GM12891 (cell line): ENCODE results near the gene MUSK.

- RRBS, result no CpG with 5 or more reads among the region's 4 CpGs
Measured at GRCh38 chr9:109346464-109346789, 25.6 kb upstream of the EPB41L4B start.

DNA sequence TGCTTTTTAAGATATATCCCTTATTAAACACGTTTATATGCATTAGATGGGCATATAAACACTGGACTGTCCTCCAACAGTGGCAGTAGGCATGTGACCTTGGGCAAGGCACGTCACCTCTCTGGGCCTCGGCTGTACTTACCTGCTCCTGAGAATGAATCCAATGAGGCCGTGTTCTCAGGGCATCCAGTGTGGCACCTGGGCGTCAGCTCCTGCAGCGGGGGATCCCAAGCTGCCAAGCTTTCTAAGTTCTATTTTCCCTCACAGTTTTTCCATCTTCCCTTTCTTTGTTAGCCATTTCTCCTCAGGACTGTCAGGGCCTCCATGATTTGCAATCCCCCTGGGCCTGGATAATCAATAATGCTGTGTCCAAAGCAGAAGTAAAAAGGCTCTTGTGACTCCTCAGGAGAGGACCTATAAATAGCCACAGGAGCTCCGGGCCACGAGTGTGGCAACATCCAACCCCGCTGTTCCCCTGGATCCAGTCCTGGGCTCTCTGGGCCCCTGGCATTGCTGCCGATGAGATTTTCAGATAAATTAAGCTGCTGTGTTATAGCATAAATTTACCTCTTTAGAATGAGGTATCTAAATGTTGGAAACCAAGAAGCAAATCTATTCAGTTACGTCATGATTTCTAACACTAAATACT lies 76.9 kb downstream of the PTPN3 start:
- RRBS, result no CpG with 5 or more reads among the region's 11 CpGs

DNA sequence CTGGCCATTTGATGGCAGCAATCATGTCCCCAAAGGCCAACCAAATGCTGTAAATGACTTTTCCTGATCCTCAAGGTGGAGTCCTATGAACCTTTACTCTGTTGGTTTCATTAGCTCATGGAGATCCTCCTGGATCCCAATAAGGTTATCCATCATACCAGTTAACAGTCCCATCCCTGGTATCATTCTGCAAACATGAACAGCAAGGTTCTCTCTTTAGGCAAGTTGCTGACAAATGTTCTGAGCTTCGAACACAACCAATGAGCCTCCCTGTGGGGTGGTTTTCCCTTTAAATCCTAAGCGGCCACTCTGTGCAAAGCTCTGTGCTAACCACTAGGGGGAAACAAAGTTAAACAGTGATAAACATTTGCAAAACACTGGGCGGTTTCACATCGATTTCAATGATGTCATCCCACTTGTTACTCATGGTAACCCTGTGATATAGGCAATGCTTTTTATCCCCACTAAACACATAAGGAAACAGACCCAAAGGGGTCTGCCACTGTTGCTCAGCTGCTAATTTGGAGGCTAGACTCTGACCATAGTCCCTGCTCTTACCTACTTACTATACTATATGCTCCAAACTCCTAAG lies 57.4 kb downstream of the PTPN3 start:
- RRBS, result no CpG with 5 or more reads among the region's 4 CpGs

- RRBS, result 87% methylated on average over 3 of the region's 13 CpGs
Measured at GRCh38 chr9:109477443-109478266, 20.5 kb downstream of the PTPN3 start.

DNA sequence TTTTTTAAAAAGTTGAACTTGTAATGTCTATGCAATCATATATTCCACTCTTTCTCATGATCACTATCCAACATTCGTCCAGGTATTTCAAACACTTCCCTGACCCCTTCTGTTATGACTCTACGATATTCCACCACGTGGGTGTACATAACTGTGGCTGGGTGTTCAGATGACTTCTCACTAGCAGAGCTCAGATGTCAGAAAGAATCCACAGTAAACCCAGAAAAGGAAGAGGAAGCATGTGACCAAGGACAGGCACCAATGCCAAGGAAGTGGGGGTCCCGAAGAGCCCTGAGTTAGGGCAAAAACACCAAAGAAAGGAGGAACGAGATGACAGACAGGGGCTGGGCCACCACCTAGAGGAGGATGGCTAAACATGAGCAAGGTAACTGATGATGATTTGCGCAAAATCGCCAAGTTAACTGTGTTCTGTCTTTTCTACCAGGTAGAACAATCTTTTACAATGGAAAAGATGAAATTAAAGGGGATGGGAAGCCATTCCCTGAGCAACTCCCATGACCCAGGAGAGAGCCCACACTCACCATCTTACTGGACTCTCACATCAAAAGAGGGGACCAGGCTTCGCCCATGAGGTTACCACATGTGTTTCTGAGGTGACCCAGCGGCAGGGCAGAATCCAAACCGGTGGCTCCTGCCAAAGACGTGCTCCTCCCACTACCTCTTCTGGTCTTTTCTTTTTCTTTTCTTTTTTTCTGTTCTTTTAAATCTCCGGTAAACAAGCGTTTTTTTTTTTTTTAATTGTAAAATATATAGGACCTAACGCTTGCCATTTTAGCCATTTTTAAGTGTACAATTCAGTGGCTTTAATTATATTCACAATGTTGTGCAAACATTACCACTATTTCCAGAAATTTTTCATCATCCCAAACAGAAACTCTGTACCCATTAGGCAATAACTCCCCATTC lies 19.6 kb downstream of the PTPN3 start:
- RRBS, result 92% methylated on average over 1 of the region's 14 CpGs

DNA sequence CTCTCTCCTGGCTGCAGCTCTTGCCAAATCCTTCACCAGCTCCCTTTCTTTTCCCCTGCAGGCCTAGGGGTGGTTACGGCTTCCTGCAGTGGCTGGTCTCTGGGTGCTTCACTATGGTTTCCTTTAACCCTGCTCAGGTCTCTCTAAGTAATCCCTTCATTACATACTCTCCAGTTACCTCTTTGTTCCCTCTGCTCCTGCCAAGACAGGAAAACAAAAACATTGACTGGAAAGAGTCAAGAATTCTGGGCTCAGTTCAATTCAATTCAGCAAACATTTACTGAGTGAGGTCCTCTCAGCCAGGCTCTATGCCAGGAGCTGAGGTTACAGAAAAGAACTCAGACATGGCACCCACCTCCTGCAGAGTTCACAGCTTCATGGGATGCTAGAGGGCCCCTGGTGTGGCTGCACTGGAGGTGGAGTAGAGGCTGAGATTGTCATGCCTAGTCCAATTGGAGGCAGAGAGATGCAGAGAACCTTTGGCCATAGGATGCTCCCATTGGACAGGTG lies 19.9 kb upstream of the PTPN3 start:
- RRBS, result no CpG with 5 or more reads among the region's 1 CpG

GRCh38 chr9:109538315-109538618 lies 40.2 kb upstream of the PTPN3 start:
- RRBS, result no CpG with 5 or more reads among the region's 3 CpGs

GRCh38 chr9:109775575-109775895 lies 4.5 kb upstream of the PALM2AKAP2 start:
- RRBS, result no CpG with 5 or more reads among the region's 2 CpGs

DNA sequence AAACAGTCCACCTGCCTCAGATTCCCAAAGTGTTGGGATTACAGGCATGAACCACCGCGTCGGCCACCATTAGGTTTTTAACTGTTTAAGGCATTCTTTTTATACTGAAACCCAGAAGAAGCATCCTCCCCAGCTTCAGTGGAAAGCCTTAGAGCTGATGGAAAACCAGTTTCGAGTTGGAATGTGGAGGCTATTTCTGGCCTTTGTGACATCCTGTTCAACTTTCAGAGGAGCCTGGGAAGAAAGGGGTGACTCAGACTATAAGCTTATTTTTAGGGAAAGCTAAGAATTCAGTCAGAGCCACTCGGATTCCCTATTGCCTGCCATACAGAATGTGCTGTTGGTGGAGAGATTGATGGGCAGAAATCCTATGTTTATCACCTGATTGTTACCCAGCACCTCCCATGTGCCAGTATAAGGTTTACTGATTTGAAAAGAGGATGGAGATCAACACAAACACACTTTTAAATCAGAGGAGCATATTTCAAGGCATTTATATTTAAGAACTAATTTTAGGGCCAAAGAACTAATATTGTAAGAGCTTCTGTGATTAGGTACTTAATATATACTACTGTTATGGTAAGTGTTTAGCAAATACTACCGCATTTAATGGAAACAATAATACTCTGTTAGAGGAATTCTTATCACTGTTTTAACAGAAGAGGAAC lies 19.9 kb downstream of the PALM2AKAP2 start:
- RRBS, result no CpG with 5 or more reads among the region's 6 CpGs

- RRBS, result no CpG with 5 or more reads among the region's 5 CpGs
Measured at GRCh38 chr9:109868635-109869186, 88.7 kb downstream of the PALM2AKAP2 start.

- RRBS, result no CpG with 5 or more reads among the region's 6 CpGs
Measured at GRCh38 chr9:110148174-110148728, 59.7 kb downstream of the C9orf152 start.

DNA sequence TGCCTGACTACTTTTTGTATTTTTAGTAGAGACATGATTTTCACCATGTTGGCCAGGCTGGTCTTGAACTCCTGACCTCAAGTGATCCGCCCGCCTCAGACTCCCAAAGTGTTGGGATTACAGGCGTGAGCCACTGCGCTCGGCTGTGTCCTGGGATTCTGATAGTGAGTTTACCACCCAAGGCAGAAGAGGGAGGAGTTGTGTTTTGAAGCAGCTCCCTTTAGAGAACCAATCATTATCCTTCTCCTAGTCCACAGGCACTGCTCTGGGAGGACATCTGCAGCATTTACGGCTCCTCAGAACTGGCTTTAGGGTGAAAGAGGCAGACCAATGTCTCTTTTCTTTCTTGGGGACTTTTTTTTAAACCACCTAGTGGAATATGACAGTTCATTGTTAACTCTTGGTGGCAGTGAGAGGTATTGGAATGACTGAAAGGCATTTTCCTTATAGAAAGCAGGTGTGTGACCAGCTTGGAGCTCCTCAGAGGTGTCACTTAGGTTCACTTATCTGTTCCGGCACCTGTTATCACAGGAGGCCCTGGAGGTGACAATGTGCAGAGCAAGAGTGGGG lies 5.6 kb downstream of the C9orf152 start:
- RRBS, result no CpG with 5 or more reads among the region's 7 CpGs

DNA sequence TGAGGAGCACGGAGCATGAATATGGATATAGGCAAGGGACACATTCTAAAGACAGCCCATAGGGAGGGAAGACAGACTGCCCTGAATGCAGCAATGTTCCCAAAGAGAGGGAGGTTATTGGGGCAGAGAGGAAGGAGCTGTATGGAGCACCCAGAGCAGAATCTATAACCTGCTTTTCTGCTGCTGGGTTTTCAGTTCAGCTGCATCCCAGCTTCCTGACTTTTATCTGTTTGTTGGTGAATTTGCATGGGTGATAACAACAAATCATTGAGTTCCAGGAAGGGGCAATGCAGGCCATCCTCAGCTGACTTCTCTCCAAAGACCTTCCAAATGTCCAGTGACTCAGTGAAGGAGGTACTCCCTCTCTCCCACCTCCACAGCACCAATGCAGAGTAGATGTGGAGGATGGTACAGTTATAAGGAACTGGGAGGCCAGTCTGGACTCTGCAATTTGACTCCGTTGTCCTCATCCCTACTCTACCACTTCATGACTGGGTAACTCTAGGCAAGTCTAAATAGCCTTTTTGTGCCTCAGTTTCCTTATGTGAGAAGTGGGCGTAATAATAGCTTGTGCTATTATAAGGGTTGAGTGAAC lies 1.6 kb upstream of the TXN start:
- RRBS, result no CpG with 5 or more reads among the region's 3 CpGs

DNA sequence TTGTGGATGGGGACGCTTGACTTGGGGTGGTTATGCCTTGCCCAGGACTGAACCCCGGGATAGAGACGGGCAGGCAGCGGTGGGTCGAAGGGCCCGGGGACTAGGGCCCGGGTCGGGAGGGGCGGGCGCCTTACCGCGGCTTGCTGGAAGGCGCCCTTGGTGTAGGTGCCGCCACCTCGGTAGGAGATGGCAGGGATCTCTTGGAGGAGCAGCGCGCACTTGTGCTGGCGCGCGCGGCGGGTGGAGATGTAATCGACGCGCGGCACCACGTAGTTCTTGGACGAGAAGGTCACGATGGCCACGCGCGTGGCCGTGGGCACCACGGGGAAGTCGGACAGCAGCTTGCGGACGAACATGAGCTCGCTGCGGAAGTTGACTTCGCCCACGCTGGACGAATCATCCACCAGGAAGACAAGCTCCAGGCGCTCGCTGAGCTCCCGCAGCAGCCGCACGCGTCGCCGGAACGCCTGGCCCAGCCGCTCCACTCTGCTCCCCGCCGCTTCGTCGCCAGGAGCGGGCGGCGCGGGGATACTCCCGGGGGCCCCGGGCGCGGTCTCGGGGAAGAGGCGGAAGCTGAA lies 573 bp downstream of the SVEP1 start:
- RRBS, result 14% methylated on average over 10 of the region's 66 CpGs

- RRBS, result no CpG with 5 or more reads among the region's 6 CpGs
Measured at GRCh38 chr9:110650838-110651309, 17.7 kb upstream of the MUSK start.

DNA sequence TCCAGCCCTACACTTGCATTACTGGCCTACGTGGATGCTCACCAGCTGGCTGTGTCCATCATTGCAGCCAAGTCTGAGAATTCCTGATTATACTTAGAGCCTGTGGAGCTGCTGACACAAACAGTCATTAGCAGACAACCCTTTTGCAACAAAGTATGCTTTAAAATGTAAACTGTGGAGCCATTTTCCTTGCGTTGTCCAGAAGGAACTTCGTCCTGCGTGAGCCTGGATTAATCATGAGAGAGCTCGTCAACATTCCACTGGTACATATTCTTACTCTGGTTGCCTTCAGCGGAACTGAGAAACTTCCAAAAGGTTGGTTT lies at the start of gene MUSK:
TSS of gene MUSK (plus strand) at position 123 of the 323 bp plus-strand sequence.
- RRBS, result no CpG with 5 or more reads among the region's 6 CpGs

GRCh38 chr9:110742607-110743439 lies 74.2 kb downstream of the MUSK start:
- RRBS, result no CpG with 5 or more reads among the region's 9 CpGs

- RRBS, result no CpG with 5 or more reads among the region's 8 CpGs
Measured at GRCh38 chr9:110828158-110828865, 159.7 kb downstream of the MUSK start.

DNA sequence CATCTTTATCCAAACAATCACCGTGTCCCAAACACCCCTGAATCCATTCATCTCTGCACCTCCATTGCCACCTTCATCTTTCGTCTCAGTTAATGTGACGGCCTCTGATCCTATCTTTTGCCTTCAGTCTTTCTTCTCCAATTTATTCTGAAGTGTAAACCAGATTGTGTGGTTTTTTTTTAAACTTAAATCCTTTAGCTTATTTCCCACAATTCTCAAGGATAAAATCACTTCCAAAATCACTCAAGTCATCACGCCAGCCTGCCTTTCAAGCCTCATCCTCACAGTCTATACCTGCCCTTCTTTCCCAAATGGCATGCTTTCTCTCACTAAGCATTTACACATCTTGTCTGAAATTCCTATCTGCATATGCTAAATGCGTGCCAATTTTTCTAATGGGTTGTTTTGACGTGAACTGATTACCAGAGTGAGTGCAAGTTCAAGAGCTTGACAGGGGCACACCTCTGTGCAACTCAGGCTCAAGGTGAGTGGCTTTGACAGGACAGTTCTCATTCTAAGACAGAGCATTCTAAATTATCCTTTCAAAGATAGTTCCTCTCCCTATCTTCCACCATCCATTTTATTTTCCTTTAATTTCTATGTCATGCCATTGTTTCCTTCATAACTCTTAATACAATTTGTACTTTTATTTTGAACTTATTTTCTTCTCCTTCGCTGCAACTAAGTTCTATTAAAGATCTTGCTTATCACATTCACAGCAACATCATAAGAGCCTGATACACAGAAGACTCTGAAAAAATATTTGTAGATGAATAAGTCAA lies 170.2 kb downstream of the LPAR1 start:
- RRBS, result no CpG with 5 or more reads among the region's 7 CpGs

DNA sequence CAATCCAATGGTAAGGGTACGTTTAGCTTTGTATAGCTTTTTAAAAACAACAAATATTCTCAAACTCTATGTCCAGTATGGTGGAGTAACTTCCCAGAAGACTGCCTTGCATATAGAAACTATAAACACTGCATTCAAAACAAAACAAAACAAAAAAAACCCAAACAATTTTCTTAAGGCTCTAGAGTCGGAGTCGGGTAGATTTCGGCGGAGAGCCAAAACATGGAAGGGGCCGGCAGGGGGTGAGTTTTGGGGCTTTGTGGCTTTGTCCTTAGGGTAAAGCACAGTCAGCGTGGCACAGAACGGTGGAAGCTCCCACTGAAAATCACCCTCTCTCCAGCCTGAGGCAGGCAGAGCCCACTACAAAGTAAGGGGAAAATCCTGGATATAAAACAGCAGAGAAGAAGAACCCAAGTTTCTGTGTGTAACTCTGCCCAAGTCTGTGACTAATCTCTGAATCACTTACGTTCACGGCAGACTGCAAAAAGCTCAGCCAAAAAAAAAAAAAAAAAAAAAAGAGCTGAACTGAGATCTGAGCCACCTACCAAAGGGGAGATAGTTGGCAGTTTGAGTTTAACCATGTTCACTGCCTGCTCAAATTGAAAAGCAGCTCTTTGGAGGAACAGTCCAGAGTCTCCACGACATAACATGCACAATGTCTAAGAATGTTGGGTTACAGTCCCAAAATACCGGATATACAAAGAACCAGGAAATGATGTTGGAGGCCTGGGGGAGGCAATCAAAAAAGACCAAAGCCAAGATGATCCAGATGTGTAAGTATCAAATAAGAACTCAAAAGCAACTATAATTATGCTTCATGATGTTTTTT lies 26.6 kb upstream of the OR2K2 start:
- RRBS, result no CpG with 5 or more reads among the region's 12 CpGs